ENCODE measurements around the genes GEMIN7, BLOC1S3, MEIOSIN, SYMPK and PGLYRP1.

DNA sequence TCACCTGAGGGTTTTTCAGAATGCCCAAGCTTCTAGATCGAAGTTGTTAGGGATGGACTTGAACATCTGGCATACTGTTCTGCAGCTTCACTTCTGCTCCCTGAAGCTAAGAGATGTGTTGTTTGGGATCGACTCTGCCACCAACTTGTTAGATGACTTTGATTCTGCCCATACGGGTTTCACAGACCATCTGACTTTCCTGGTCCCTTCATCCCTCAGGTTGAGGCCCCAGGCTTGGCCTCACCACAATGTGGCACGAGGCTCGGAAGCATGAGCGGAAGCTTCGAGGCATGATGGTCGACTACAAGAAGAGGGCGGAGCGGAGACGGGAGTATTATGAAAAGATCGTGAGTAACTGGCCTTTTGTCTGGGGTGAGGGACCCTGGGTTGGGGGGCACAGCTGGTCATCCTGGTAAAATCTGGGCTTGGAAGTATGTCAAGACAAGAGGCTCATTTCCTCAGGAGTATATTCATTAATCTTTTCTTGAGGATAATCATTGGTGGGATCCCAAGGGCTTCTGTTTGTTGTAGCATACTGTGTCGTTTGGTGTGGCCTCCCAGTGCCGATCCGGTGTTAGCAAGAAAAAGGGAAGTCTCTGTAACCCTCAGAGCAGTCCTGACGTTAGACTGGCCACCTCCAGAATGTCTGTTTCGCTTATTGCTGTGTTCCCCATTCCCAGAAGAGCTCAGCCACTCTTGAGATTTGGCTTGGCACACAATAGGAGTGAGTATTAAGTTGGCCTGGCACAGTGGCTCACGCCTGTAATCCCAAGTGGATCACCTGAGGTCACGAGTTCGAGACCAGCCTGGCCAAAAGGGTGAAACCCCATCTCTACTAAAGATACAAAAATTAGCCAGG, 1.3 kb downstream of the CLASRP start:
- RRBS: no CpG with 5 or more reads among the region's 20 CpGs

DNA sequence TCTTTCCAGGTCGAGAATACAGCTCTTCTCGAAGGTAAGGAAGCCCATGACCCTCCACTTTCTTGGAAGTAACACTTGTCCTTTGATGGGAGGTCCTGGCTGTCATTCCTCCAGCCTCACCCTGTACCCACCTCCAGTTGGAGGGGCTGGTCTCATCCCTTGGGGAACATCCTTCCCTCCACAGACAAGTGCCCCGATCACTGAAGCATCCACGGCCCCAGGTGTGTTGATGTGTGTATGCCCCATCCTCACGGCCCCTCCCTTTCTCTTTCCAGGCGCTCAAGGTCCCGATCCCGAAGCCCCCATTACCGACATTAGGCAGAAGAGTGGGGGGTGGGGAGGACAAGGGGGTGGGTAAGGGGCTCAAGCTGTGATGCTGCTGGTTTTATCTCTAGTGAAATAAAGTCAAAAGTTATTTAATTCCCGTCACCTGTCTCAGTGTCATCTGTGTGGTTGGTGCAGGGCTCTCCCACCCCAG, 5.7 kb downstream of the ZNF296 start:
- RRBS: no CpG with 5 or more reads among the region's 10 CpGs

GRCh38 chr19:45078732-45079577, at the start of gene GEMIN7:
GEMIN7 (plus strand) TSS chr19:45079260.
- RRBS: 3% methylated on average over 29 of the region's 53 CpGs

- RRBS: no CpG with 5 or more reads among the region's 51 CpGs
Measured at GRCh38 chr19:45144803-45145450, 15.9 kb downstream of the NKPD1 start.

GRCh38 chr19:45178700-45179156, at the start of gene BLOC1S3:
BLOC1S3 (plus strand) TSS chr19:45178784.
- RRBS: 2% methylated on average over 11 of the region's 27 CpGs

DNA sequence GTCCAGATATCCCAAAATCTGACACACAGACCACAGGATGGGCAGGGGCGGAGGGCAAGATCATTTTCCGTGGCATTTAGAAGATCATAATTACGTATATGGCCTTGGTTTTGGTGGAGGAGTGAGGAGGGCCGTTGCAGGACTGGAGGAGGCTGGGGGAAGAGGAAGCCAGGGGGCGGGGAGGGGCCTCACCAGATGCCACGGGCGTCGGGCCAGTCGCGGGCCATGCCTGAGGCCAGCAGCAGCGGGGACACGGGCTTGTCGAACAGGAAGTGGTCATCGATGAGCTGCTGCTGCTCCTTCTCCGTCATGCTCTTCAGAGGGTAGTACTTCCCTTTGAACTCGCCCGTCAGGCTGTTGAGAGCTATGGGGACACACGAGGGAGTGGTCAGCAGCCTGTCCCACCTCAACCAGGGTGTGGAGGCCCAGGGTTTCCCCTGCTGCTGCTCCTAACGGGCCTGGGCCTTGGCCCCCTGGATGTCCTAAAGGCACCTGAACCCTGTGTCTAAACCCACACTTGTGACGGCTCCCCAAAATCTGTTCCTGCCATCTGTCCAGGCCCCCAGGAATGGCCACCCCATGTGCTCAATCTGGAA, 11.0 kb downstream of the CKM start:
- RRBS: no CpG with 5 or more reads among the region's 20 CpGs

DNA sequence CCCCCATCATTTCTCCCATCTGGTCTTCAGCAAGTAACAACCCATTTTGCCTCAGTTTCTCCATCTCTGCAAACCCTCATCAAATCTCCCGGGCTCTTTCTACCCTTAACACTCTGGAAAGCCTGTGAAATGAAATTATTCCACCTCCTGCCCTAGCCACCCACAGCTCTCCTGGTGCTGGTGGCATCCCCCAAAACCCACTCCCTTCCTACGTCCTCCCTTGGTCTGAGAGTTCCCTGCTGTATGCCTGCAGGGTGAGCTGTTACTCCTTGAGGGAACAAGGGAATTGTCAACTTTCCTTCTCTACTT, 3.7 kb downstream of the FOSB start:
- RRBS: no CpG with 5 or more reads among the region's 2 CpGs

- RRBS: no CpG with 5 or more reads among the region's 13 CpGs
Measured at GRCh38 chr19:45509937-45510516, 2.7 kb downstream of the VASP start.

- RRBS: 70% methylated on average over 3 of the region's 14 CpGs
Measured at GRCh38 chr19:45522342-45523099, 15.2 kb downstream of the VASP start.

GRCh38 chr19:45523418-45524265, 16.4 kb downstream of the VASP start:
- RRBS: no CpG with 5 or more reads among the region's 15 CpGs

DNA sequence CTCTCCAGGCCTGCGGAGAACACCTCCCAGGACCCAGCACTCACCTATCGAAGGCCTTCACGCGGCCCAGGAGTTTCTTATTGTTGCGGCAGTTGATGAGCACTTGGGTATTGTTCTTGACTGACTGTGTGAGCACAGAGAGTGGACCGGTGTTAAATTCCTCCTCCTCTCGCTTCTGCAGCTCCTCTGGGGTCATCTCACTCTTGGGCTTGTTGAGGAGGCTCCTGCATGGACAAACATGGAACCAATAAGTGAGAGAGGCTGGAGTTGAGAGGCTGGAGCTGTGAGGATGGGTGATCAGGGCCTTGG, 3.5 kb downstream of the SNRPD2 start:
- RRBS: no CpG with 5 or more reads among the region's 7 CpGs

DNA sequence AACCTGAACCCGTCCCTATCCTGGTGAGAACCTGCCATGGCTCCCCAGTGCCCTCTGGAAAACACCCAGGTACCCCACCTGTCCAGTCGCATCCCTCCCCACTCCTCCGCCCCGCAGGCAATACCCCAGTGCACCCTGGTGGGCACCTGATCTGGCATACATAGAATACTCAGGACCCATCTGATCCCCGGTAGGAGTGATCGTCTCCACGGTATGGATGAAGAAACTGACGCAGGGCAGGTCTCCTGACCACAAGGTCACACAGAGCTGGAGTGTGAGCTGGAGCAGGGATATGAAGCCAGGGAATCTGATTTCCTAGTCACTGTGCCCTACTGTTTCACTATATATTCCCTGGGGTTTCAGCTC, 12.7 kb downstream of the FBXO46 start:
- RRBS: no CpG with 5 or more reads among the region's 8 CpGs

- RRBS: 96% methylated on average over 11 of the region's 46 CpGs
Measured at GRCh38 chr19:45733241-45733691, at the start of gene MEIOSIN. MEIOSIN (plus strand) TSS chr19:45733439.

DNA sequence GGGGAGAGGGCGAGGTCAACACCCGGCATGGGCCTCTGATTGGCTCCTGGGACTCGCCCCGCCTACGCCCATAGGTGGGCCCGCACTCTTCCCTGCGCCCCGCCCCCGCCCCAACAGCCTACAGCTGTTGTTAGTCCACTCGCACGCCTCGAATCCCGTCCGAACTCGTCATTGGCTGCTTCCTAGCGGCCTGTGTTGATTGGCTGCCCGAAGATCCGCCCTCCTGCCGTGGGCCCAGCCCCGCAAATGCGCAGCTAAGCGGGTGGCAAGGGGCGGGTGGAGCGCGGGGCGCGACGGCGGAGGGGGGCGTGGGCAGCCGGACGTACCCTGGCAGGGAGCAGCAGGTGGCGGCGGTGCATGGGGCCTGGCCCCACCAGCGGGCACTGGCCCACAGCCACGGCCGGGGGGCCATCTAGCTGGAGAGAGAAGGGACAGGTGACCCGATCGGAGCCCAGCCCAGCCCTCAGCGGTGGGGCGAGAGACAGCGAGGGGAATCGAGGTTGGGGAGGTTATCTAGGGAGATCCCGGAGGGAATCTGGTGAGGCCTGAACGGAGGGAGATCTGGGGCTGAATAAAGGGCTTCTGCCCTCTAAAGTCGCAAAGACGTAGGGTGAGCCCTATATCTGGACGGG, 1.7 kb upstream of the SIX5 start:
- RRBS: 5% methylated on average over 7 of the region's 48 CpGs

DNA sequence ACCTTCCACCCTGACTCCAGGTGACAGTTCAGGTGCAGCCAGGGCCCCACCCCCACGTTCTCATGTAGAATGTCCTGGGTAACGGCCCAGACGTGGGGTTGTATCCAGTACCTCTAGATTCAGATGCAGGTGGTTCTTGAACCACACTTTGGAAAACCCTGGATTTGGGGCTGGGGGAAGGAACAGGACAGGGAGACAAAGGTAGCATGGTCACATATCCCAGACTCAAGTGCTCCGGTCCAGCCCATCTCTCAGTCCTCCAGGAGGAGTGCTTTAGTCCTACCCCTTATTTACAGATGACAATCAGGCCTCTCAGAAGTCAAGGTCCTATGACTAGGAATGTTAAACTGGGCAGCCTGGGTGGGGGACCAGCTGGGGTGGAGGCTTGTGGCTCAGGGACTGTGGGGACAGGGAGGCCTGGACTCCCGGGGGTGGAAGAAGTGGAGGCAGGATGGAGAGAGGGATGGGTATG, 2.0 kb downstream of the DMPK start:
- RRBS: 30% methylated on average over 1 of the region's 5 CpGs

- RRBS: no CpG with 5 or more reads among the region's 9 CpGs
Measured at GRCh38 chr19:45842938-45843448, 20.0 kb downstream of the SYMPK start.

- RRBS: 5% methylated on average over 12 of the region's 76 CpGs
Measured at GRCh38 chr19:45862243-45863303, at the start of gene SYMPK. SYMPK (minus strand) TSS chr19:45863147.

DNA sequence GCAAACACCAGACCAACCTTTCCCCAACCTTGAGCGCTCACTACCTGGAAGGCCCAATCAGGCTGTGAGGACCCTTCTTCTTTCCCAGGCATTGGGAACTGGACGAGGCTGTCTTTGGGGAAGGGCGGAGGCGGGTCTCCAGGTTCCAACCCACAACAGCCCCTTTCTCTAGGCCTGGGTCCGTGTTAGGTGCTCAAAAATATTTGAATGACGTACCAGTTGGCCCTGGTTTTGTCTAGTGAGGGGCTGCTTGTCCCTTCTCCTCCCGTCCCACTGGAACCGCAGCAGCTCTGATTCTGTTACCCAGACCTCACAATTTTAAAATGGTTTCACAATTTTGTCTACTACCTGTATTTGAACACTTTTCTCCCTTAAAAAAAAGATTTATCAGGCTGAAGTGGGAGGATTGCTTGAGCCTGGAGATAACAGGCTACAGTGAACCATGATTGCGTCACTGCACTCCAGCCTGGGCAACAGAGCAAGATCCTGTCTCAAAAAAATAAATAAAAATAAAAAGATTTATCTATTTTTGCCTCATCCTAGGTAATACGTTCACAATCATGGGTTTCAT, 1.2 kb upstream of the IRF2BP1 start:
- RRBS: no CpG with 5 or more reads among the region's 10 CpGs

- RRBS: no CpG with 5 or more reads among the region's 13 CpGs
Measured at GRCh38 chr19:45971860-45972550, 1.7 kb downstream of the NOVA2 start.

GRCh38 chr19:46022822-46023153, at the start of gene PGLYRP1:
PGLYRP1 (minus strand) TSS chr19:46023053.
- RRBS: 41% methylated on average over 11 of the region's 20 CpGs

Data from UCH-1 (cell line).